Sigmoid colon (tissue), 4 donors: ENCODE results near the genes TECTA, SC5D and SORL1.

GRCh38 chr11:120563445-120563936, 51.9 kb downstream of the GRIK4 start:
- PRO-cap = no peak
- RAMPAGE, long total RNA, 4 experiments = no peak in any of the 4 experiments

DNA sequence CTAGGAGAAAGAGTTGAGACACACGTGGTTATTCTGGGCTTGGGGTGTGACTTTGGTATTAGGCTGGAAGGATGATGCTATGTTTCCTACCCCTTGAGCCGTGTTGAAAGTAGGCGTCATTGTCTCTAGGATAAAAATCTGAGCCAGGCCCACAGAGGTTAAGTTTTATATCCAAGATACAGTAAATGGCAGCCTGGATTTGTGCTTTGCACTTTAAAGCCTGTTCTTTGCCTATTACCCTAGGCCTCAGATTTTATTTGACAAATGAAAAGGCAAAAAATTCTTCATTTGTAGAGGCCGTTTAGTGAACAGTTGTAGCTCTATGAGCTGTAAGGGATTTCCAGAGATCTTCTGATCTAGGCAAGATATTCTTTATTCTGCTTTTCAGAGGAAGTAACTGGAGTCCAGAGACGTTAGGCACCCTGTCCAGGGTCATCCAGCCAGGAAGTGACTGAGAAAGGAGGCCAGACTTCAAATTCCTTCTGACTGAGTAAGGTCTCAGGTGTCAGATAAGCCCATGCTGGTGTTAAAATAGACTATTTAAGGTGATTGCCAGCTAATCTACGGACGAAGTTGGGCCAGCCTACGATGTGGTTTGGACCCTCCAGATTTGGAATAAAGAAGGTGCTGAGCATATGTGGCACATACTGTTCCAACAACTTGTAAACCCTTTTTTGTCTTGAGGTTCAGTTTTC, 54.5 kb downstream of the GRIK4 start:
- PRO-cap = no peak
- RAMPAGE, long total RNA, 4 experiments = no peak in any of the 4 experiments

GRCh38 chr11:120683438-120683862, 171.9 kb downstream of the GRIK4 start:
- PRO-cap = no peak
- RAMPAGE, long total RNA, 4 experiments = no peak in any of the 4 experiments

DNA sequence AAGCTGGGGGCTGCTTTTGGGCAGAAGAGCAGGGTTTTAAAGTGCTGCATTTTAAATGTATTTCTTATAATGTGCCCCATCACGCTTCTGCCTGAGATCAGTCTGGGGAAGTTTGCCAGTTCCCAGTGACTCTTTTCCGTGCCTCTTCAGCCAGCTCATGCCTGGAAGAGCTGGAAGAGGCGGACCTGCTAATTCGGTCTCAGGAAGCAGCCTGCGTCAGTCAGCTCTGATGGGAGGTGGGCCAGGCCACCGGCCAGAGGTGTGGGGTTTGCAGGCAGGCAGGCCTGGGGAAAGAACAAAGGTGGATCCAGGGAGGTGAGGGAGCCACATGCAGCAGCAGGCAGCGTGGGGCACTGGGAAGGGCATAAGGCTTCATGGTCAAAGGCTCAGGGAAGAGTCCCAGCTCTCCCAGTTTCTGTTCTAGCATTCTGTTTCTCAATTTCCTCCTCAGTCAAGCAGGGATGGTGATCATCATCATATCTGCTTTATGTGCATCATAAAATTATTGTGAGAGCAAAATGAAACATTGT, 140.1 kb upstream of the TBCEL start:
- PRO-cap = no peak
- RAMPAGE, long total RNA, 4 experiments = no peak in any of the 4 experiments

DNA sequence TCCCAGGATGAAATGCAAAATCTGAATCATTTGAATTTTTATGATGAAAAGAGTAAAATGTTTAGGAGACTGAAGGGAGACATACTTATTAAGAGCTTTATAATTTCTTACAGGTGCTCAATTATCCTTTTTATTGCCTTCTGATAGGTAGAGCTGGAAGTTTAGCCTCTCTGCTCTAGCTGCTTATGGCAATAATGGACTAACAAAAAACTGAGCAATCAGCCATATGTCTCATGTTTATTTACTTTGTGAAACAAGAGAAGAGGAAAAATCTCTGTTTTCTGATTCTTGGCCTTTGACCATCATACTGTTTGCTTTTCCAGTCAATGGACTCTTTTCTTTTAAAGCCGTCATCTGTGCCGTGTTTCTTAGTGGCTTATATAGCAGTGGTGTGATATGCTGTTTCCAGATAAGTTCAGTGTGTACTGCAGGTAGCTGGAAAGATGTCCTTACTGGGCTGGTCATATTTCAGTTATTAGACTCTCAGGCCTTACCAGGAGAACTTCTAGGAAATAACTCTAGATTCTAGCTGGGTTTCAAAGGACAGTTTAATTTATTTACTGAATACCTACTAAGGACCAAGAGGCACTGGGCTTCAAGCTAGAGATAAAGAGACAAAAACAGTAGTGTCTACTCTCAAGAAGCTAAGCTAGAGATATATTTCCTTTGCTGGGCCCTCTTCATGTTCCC, 33.6 kb upstream of the TECTA start:
- PRO-cap = no peak
- RAMPAGE, long total RNA, 4 experiments = no peak in any of the 4 experiments

DNA sequence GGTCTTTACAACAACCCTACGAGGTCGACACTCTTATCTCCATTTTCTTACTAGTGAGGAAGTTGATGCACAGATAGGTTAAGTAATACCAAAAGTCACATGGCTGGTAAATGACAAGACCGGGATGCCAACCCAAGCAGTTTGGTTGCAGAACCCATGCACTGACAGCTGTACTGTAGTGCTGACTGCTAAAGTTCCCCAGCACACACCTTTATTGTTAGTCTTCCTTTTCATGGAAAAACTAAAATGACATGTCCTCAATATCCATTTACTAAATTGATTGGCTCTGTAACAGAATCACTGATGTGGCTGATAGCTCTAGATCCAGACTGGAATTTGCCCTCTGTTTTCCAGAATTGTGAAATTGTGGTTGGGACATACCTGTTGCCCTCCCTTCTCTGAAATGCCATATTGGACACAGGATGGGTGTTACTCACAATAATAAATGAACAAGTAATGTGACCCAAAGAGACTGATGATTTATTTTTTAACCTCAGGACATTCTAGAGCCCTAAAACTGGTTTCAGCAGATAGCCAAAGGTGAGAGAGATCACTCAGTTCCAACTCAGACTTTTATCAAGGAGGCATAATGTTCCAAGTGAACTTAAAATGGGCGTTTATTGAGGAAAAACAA, 9.3 kb upstream of the TECTA start:
- PRO-cap = no peak
- RAMPAGE, long total RNA, 4 experiments = no peak in any of the 4 experiments

GRCh38 chr11:121101019-121101397, at the start of gene TECTA:
Gene TECTA, plus strand, starts transcription at chr11:121101243.
- PRO-cap = no peak
- RAMPAGE, long total RNA, 4 experiments = no peak in any of the 4 experiments

GRCh38 chr11:121234967-121235544, 57.5 kb upstream of the SC5D start:
- PRO-cap = no peak
- RAMPAGE, long total RNA, 4 experiments = no peak in any of the 4 experiments

- PRO-cap = bidirectional peak, plus-strand start at chr11:121292771, minus-strand start at chr11:121292571
- RAMPAGE, long total RNA, 4 experiments = start-site peak on the plus strand in 2 of 4 experiments, at chr11:121292751-121292793 at its widest, 18 to 65 reads per replicate
Observed at GRCh38 chr11:121292204-121293339, at the start of gene SC5D. Gene SC5D, plus strand, starts transcription at chr11:121292771.

DNA sequence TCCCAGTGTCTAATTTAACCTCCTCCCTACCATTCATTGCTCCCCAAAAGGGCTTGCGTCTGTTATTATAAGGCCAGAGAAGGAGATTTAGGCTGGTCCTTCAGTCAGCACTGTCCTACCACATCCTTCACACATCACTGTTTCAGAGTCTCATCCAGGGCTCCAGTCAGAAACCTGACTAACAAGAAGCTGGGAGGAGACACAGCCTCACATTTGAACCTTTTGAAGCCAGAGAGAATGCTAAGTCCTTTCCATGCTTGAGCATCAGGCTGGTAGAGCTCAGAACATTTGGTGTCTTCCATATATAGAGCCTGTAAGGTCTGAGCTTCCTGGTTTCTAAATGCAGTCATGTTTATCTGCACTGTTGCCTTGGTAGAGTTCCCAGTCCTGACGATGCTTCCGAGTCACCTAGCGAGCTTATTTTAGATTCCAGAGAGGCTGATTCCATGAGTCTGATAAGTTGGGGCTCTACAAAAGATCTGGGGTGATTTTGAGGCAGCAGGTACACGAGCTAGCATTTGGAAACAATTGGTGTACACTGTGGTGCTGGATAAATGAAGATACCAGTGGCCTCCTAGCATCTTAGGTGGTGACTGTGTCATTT, 68.4 kb upstream of the SORL1 start:
- PRO-cap = no peak
- RAMPAGE, long total RNA, 4 experiments = no peak in any of the 4 experiments

DNA sequence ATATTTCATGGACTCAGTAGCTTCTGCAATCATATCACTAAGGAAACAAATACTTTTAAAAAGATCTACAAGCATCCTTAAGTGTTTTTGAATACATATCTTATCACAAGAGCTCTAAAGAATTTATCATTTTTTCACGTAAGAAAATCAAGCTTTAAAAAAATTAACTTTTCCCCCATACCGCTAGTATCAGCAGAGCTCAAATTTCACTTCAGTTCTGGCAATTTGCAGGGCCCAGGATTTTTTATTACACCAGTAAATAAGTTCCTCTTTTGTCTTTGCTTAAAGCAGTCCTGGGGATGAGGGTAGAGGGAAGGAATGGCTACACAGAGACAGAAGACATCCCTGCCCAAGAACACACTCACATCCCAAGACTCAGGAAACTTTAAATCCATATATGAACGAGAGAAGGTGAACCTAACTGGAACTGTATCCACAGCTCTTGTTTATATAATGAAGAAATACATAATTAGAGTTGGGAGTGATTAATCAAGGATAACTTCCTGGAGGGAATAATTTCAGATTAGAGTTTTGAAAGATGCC, 22.5 kb upstream of the SORL1 start:
- PRO-cap = no peak
- RAMPAGE, long total RNA, 4 experiments = no peak in any of the 4 experiments

DNA sequence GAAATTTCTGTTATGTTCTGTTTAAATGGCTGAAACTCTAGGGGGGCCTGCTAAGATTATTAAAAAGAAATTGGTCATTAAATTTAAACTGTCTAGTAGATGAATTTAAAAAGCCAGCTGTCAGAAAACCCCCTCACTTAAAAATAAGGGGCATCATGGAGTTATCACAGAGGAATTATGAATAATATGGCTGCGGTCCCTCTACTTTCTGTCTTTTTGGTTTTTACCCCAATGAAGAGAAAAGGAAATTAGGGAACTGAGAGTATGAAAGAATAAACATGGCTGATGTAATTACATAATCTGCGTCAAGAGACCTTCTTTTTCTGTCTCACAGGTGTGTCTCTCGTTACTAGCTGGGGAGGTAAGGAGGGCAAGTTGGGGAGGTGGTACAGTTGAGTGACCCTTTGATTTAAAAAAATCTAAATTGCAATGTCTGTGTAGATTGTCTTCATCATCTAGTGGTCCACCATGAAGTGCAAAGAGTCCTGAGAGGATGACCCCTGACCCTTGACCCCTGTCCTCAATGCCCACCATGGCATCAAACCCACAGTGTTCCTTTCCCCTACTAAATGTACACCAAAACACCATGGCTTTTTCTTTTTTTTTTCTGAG, 21.8 kb upstream of the SORL1 start:
- PRO-cap = no peak
- RAMPAGE, long total RNA, 4 experiments = no peak in any of the 4 experiments

GRCh38 chr11:121445025-121445746, 6.9 kb upstream of the SORL1 start:
- PRO-cap = no peak
- RAMPAGE, long total RNA, 4 experiments = no peak in any of the 4 experiments

DNA sequence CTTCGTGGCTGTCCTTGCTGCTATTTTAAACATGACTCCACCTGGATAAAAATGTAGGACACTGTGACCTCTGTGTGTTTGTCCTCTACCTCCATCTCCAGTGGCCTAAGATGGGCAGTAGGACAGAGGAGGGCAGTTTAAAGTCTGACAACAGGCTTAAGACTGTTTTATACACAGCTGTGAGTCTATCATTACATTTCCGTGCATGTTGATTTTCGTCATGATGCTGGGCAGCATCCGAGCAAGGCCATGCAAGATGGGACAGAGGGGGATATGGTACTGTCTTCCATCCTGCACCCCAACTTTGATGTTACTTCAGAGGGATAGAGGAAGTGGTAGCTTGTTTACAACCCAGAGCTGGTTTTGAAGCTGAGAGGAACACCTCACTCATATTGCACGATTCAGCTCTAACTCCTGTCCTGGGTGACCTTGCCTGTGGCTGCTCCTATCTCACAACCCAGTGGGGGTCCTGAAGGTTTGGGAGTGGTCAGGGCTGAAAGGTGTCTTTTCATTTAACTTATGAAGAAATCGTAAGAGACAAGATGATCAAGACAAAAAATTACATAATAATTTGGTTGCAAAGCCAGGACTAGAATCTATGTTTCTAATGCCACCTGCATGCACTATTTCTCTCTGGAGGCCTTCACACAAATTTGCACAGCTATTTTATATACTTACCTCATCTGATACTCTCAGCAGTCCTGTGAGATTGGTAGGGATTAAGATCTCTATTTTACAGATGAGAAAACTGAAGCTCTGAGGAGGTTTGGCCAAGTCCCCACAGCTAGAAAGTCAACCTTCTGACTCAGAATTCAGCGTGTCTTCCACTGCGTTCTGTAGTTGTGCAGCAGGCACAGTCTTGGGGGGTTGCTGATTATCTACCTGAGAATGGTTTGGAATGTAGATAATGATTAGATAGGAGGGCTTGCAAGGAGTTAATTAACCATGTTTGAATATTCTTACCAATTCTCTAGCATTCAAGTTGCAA, 2.8 kb upstream of the SORL1 start:
- PRO-cap = no peak
- RAMPAGE, long total RNA, 4 experiments = no peak in any of the 4 experiments

DNA sequence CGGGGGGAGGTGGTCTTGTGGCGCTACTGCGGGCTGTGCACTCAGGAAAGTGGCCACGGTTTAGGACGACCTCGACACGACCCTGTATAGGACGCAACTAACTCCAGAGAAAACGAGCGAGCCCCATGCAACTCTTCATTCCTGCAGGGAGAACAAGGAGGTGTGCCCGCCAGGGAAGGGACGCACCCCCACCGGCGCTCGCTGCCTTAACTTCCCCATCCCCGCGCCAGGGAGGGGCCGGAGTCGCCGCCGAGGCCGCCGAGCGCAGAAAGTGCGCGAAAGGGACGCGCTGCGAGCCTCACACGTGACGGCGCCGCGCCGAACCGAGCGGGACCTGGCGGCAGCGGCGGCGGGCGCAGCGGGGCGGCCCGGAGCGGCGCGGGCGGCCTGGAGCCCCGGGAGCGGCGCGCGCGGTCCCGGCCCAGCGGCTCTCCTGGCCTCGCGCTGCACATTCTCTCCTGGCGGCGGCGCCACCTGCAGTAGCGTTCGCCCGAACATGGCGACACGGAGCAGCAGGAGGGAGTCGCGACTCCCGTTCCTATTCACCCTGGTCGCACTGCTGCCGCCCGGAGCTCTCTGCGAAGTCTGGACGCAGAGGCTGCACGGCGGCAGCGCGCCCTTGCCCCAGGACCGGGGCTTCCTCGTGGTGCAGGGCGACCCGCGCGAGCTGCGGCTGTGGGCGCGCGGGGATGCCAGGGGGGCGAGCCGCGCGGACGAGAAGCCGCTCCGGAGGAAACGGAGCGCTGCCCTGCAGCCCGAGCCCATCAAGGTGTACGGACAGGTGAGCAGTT, at the start of gene SORL1:
SORL1 (plus strand) TSS at position 479 of the 791 bp plus-strand sequence.
- PRO-cap = no peak
- RAMPAGE, long total RNA, 4 experiments = no peak in any of the 4 experiments

DNA sequence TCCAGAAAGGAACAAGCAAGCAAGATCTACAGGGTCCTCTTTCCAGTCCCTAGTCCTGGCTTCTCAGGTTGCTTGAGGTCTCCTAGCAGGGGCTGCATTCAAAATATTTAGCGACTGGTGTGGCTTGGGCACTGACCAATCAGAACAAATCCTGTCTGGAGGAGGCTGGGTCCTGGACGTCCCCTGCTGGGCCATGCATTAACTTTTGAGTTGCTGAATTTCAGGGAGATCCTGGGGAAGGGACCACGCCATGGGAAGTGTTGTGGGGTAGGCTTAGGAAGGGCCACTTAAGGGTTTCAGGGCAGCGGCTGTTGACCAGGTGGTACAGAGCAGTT, 27.3 kb downstream of the SORL1 start:
- PRO-cap = no peak
- RAMPAGE, long total RNA, 4 experiments = no peak in any of the 4 experiments

DNA sequence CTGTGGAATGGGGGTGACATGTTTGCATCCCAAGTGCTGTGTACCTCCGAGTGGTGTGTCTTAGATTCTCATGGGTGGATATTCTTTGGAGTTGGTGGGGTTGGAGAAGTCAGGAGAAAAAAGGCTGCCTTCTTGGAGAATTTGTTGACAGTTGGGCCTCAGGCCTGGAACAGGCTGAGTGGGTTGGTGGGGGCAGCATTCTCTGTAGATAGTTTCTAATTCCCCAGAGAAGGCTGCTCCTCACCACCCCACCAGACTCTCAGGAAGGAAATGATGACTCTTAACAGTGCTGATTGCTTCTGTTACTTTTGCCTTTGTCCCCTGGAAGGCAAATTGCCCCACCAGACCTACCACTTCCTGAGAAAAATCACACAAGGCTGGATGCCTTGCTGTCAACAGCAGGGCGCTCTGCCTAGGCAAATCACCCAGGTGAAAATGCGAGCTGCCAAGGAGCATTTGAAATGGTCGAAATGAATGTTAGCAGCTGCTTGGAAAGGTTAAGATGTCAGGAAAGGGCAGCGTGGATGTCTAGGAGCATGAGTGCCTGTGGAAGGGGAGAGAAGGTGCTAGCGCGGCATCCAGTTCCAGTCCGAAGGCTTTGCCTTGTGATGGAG, 30.3 kb downstream of the SORL1 start:
- PRO-cap = no peak
- RAMPAGE, long total RNA, 4 experiments = no peak in any of the 4 experiments

- PRO-cap = no peak
- RAMPAGE, long total RNA, 4 experiments = no peak in any of the 4 experiments
Observed at GRCh38 chr11:121578576-121579110, 126.5 kb downstream of the SORL1 start.

DNA sequence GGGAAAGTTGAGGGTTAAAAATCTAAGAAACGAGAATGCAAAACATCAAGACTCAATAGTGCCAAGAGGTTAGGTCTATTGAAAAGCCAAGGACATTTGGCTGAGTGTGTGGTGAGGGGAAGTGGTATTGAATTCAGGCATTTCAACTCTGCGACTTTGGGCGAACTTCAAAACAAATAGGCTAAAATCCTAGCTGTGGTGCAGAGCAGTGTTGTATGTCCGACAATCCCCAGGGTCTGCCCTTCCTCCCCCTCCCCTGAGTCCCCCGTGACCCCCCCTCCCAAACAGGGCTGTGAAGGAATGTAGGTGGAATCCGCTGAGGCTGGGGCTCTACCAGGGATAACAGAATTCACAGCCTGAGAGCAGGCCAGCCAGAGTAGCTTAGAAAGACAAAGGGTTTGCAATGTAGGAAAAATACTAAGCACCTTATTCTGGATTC, 315.3 kb downstream of the BLID start:
- PRO-cap = no peak
- RAMPAGE, long total RNA, 4 experiments = no peak in any of the 4 experiments

GRCh38 chr11:121930675-121930925, 185.4 kb downstream of the BLID start:
- PRO-cap = no peak
- RAMPAGE, long total RNA, 4 experiments = no peak in any of the 4 experiments